HTR-8/SVneo (cell line): Measurements from ENCODE around the genes KRTAP5-8, IL18BP and LRRC51.

- RRBS: 0% methylated on average over 4 of the region's 46 CpGs
Observed at GRCh38 chr11:70399205-70400302, 1.2 kb downstream of the CTTN start.

GRCh38 chr11:70627126-70627724 is 228.9 kb downstream of the CTTN start:
- RRBS: no CpG with 5 or more reads among the region's 10 CpGs

GRCh38 chr11:70713871-70714146 is 315.5 kb downstream of the CTTN start:
- RRBS: no CpG with 5 or more reads among the region's 3 CpGs

DNA sequence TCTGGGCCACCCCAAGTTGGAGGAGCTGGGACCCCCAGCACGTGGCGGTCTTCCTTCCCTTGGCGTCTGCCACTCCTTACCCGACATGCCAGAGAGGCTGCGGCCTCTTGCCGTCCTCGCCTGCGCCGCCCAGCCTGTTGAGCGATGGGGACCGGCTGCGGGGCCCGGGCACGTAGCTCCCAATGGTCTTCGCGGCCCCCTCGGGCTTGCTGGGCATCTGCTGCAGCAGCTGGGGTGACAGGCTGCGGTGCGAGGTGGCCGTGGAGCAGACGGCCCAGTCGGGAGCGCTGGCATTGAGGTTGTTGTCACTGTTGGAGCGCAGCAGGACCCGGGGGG is 421.9 kb downstream of the CTTN start:
- RRBS: no CpG with 5 or more reads among the region's 25 CpGs

DNA sequence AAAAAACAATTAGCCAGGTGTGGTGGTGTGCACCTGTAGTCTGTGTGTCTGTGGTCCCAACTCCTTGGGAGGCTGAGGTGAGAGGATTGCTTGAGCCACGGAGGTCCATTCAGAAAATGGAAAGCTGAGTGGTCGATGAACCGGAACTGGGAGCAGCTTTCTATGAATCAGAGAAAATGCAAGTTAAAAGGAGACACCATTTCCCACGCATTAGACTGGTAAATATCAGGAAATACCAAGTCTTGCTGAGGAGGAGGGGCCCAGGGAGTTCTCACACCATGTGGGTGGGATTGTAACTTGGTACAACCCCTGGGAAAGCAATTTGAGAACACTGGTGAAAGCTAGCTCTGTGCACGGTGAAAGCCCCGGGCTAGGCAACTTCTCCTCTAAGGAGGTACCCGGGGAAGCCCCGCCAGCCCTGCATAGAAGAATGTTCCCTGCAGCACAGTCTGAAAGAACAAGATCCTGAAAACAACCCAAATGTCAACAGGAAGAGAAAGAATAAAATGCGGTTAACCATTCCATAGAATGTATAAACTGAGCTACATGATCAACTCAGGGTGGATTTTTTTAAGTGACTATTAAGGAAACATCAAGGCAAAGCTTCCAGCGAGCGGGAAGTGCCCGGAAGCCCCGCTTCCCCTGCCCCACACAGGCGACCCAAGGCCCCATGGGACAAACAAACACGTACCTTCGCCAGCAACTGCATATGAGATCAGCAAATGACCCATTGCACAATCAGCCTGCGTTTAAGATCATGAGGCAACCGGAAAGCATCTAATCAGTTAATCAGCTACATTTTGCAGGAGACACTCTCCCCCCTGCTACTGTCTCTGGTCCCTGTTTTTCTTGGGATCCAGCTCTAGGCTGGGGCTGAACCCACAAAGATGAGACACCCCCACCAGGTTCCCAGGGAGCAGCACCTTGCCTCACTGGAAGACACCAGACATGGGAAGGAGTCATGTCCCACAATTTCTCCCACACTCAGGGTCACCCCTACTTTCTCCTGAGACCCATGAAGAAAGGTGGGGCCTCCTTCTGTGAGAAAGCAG is 11.3 kb downstream of the SHANK2 start:
- RRBS: 0% methylated on average over 2 of the region's 18 CpGs

- RRBS: no CpG with 5 or more reads among the region's 4 CpGs
Observed at GRCh38 chr11:71249305-71249640, 3.1 kb downstream of the SHANK2 start.

DNA sequence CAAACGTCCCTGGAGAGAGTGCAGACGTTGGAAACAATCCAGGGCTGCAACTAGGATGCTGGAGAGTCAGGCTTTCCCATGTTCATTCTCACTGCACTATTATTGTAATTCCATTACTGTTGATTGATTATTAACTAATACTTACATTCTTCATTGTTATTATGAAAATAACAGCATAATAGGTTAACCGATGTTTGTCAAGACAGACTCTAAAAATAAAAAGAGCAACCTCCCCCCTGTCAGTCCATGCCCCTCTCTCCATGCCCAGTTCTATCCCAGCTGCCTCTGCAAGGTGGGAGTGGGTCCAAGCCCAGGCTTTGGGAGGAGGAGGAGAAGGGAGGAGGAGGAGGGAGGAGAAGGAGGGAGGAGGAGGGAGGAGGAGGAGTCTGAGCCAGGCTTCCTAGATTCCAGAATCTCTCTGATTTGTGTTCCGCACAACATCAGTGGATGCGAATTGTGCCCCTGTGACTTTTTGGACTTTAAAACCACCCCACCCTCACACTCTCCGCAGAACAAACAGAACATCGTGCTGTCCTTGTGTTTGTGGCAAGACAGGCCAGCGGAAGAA is 16.1 kb upstream of the SHANK2 start:
- RRBS: no CpG with 5 or more reads among the region's 8 CpGs

GRCh38 chr11:71312102-71312301 is 59.6 kb upstream of the SHANK2 start:
- RRBS: no CpG with 5 or more reads among the region's 2 CpGs

GRCh38 chr11:71537627-71538054 is at the start of gene KRTAP5-8:
Gene KRTAP5-8 (plus strand): TSS chr11:71538025.
- RRBS: no CpG with 5 or more reads among the region's 8 CpGs

DNA sequence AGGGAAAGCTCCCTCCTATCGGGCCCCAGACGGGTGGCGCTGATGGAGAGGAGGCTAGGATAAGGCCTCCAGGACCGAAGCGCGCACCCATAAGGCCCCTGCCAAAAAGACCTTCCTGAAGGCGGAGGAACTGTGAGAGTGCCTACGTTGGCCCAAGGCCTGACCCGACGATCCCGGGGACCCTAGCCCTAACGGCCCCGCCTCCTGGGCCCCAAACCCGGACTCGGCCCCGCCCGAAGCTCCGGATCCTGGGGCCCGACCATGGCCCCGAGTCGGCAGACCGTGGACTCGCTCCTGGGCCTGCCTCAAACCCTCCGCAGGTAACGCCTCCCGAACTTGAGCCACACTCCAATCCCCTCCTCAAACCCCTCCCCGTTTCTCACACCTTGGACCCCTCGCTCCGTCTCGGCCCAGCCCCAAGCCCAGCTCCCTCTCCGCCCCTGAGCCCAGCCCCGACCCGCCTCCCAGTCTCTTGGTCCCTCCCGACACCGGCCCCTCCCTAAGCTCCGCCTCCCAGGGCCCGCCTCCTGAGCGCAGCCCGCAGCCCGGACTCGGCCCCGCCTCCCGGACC is 46.6 kb upstream of the DEFB108B start:
- RRBS: 3% methylated on average over 4 of the region's 43 CpGs

DNA sequence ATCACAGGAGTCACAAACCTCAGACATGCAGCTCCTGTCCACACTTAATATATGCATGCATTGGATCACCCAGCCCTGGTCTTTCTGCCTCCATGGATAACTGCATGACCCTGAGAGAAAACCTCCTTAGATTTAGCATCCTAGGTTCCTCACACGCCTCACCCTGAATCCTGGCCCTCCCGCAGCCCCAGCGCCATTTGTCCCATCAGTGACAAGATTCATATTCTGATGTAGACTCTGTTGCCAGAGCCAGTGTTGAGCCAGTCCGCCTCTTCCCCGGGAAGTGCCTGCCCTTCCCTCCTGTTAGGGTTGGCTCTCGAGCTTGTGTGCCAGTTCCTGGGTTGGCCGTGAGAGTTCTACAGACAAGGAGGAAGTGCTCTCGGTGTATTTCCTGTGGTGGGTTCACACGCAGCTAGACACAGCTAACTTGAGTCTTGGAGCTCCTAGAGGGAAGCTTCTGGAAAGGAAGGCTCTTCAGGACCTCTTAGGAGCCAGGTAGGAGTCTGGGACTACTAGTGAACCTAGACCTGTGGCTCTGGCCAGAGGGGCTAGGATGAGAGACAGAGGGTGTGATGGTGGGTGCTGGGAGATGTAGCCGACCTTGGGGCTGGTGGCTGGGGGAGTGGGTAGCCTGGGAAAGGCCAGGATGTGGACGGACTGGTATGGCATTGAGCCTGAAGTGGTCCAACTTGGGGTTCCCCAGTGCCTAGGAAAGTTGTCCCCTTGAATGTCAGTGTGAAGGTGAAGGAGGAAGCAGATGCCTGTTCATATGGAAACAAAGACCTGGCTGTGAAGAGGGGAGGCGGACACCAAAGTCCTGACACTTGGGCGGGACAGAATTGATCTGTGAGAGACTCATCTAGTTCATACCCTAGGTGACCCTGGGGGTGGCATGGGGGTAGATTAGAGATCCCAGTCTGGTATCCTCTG is at the start of gene IL18BP:
TSS of gene IL18BP (plus strand) at position 385 of the 930 bp plus-strand sequence.
- RRBS: no CpG with 5 or more reads among the region's 13 CpGs

GRCh38 chr11:72018780-72019086 is 20.0 kb downstream of the IL18BP start:
- RRBS: no CpG with 5 or more reads among the region's 7 CpGs

- RRBS: no CpG with 5 or more reads among the region's 19 CpGs
Observed at GRCh38 chr11:72040559-72041272, 39.6 kb downstream of the NUMA1 start.

GRCh38 chr11:72080272-72081279 is at the start of gene LRRC51:
Gene LRRC51 (plus strand): TSS chr11:72080850.
- RRBS: 1% methylated on average over 19 of the region's 67 CpGs

DNA sequence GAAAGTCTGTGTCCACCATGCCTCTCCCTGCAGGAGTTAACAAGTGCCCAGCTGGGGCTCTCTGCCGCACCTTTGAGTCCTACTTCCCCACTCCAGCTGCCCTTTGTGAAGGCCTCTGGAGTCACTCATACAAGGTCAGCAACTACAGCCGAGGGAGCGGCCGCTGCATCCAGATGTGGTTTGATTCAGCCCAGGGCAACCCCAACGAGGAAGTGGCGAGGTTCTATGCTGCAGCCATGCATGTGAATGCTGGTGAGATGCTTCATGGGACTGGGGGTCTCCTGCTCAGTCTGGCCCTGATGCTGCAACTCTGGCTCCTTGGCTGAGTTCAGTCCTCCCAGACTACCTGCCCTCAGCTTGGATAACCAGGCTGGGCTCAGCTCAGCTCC is 3.1 kb upstream of the INPPL1 start:
- RRBS: no CpG with 5 or more reads among the region's 6 CpGs

- RRBS: no CpG with 5 or more reads among the region's 4 CpGs
Observed at GRCh38 chr11:72352610-72353274, 81.6 kb downstream of the CLPB start.

- RRBS: no CpG with 5 or more reads among the region's 4 CpGs
Observed at GRCh38 chr11:72417830-72418511, 16.4 kb downstream of the CLPB start.

GRCh38 chr11:72575591-72575942 is 98.7 kb downstream of the PDE2A start:
- RRBS: no CpG with 5 or more reads among the region's 5 CpGs

GRCh38 chr11:72631492-72632269 is 42.5 kb downstream of the PDE2A start:
- RRBS: no CpG with 5 or more reads among the region's 16 CpGs